Measurements from ENCODE around the genes GRIP2, FGD5 and CAPN7.

DNA sequence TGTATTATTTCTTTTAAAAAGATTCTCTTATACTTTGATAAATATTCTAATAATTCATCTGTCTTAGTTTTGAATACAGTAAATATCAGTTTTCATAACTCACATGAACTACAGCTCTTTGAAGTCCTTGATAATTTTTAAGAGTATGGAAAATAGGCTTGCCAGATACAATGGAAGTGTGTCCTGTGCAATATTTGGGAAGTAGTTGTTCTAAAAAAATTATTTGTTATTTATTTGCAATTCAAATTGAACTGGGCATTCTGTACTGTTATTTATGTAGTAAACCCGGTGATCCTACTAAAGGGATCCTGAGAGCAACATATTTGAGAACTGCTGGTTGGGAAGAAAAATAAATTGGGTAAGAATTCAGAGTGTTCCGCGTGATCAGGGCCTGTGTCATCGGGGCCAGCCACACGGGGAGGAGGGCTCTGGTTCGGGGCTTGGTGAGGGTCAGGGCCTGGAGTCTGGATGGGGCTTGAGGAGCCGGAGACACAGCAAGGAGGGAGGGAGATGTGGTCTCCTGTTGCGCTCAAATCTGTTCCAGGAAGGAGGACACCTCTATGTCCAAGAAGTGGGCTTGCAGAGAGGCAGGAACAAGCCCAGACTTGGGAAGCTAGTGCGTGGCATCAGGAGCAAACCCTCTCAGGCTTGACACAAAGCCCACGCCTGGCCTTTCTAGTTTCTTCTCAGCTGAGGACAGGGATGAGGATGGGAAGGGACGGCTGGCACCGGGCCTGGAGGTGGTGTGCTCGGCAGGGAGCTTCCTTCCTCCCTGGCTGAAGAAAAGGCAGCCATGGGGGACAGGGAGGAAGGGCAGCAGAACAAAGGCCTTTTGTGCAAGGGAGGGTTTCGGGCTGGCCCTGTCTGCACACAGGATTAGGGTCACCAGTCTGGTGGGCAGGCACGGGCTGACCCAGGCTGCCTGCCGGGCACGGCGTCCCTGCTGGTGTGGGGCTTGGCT lies 23.0 kb upstream of the FBLN2 start:
- PRO-cap, result no peak

DNA sequence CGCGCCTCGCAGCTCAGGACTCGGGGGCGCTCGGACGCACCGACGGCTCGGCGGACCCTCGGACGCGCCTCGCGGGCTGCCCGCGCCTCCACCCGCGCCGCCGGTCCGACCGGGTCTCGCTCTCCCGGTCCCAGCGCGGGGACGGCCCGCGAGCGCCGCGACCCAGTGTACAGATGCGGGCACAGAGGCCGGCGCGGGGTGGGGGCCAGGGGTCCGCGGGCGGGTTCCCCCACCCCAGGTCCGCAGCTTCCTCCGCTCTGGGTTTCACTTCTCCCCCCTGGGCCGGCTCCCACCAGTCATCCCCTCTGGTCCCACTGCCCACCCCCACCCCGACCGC lies 297 bp downstream of the FBLN2 start:
- PRO-cap, result no peak

DNA sequence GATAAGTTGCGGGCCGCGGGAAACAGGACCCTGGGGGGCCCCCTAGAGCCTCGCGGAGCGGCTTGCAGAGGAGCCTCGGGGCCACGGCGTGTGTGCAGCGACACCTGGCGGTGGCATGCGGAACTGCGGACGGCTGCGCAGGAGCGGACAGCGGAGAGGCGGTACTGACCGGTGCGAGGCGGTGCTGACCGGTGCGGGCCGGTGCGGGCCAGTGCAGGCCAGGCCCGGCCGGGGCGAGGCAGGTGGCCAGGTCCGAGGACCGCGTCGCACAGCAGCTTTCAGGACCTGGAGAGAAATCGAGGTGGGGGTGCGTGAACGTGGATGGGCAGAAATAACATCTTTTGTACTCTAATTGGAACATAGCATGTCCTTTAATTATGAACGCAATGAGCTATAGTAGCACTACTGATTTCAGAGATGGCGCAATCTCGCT lies 101.6 kb downstream of the FBLN2 start:
- PRO-cap, result no peak

DNA sequence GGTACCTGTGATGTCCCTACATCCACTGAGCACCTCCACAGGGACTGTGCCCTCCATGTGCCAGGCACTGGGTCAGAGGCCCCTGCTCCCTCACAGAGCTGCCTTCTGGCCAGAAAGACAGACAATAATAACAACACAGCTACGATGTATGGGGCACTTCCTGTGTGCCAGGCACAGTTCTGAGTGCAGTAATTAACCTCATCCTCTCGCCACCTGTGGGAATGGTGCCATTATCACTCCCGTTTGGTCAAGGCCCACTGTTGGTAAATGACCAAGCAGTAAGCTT lies 13.8 kb downstream of the WNT7A start:
- PRO-cap, result no peak

DNA sequence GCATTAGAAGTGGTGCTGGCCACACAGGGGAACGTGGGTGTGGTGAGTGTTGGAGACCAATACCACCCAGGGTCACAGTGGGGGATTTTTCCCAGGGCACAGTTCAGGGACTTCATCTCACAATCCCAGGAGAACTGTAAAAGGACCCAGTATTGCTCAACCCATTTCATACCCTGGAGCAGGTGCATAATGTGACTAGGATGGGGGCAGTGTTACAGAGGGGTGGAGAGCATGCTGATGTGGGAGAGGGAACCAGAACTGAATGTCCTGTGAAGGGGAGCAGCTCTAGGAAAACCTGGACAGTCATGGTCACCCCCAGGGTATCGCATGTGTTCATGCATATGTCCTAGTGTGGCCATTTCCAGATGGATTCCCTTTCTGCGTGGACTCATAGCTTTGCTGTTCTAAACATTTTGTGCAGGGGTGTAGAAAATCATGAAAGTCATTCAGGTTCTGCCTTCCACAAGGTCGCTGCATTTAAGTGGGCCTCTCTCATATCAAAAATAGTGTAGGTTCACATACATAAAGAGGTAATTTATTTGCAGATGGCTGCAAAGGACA lies 110.4 kb downstream of the LSM3 start:
- PRO-cap, result no peak

DNA sequence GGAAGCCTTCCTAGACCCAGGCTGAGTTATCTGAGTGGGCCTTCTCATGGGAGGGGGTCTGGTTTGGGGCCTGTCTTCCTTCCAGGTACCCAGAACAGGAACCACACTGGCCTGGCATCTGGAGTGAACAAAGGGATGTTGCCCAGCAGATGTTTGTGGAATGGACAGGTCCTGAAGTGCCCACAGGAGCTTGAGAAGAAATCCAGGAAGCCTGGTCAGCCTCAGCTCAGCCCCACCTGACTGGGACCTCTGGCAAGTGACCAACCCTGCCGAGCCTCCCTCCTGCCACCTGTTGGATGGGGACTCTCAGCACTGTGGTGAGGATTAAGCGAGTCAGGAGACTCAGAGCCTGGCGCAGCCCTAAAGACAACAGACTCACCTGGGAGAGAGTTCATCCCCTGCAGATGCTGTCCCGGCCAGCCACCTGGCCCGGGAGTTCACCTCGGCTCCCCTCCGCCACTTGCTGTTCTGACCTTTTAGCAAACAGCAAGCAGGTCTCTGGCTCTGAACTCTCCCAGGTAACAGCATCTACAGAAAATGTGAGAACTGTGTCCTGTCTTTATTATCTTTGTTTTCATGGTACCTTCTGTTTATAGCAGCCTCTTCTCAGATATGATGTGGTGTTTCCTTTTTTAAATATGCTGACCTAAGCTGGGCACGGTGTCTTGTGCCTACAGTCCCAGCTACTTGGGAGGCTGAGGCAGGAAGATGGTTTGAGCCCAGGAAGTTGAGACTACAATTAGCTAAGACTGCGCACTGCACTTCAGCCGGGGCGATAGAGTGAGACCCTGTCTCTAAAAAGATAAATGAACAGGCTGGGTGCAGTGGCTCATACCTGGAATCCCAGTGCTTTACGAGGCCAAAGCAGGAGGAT lies 32.6 kb upstream of the SLC6A6 start:
- PRO-cap, result bidirectional peak, plus-strand start at position 309 of the sequence, minus-strand start at position 242 of the sequence

DNA sequence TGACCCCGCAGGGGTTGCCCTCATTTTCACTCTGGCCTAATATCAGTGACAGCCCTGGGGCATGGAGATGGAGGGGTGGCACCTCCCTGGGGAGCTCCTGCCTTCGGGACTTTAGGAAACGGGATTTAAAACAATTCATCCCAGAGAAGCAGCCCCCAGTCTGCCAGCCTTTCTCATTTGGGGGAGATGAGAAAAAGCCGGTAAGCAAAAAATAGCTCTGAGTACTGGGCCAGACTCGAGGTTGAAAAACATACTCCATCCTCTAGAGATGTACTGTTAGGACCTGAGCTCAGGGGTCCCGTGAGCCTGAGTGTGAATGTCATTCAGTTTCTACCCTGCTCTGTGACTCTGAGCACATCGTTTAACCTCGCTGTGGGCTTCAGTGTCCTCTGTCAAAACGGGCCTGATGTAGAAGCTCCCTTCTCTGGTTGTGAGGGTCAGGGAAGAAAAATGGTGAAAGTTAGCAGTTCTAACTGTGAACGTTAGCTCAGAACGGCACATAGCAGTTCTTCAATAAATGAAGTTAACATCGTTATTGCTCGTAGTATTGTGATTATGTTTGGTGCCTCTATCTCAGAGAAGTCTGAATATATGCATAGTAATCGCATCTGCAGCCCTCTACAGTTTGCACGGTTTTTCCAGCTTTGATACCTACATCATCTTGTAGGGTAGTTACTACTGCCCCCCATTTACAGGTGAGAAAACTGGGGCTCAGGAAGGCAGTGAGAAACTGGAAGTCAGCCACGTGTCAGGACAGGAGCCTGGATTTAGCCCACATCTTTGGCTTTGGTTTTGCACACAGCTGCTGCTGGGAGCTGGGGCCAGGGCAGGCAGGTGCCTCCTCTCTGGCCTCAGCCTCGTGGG lies 18.9 kb downstream of the SLC6A6 start:
- PRO-cap, result no peak

- PRO-cap, result no peak
Measured at GRCh38 chr3:14429207-14429767, 26.9 kb downstream of the SLC6A6 start.

- PRO-cap, result no peak
Measured at GRCh38 chr3:14464860-14465443, 62.5 kb downstream of the SLC6A6 start.

DNA sequence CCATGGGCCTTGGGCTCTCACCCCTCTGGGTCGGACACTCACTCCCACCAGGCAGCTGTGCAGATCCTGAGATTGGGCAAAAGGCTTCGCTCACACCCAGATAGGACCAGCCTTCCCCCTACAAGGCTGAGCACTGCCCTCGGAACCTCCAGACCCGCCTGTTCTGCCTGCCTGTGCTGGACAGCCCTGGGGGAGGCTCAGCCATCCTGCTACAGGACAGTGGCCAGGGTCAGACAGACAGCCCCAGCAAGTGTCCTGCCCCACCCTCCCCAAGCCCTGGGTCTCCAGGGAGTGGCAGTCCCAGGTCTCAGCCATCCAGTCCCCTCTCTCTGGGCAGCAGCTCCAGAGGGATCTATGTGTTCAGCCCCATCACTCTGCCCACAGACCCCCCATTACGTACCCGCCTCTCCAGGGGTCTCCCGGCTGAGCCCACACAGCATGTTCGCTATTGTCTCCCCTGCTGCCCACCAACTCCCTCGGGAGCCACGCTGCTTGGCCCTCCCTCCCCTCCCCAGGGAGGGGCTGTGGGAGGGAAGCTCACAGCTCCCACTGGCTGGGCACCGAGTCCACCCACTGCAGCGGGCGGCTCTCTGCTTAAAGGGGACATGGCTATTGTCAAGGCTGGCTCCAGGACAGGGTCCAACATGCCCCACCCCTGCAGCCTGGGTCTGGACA lies at the start of gene GRIP2:
GRIP2 (minus strand) TSS at position 474 of the 675 bp plus-strand sequence.
- PRO-cap, result no peak

DNA sequence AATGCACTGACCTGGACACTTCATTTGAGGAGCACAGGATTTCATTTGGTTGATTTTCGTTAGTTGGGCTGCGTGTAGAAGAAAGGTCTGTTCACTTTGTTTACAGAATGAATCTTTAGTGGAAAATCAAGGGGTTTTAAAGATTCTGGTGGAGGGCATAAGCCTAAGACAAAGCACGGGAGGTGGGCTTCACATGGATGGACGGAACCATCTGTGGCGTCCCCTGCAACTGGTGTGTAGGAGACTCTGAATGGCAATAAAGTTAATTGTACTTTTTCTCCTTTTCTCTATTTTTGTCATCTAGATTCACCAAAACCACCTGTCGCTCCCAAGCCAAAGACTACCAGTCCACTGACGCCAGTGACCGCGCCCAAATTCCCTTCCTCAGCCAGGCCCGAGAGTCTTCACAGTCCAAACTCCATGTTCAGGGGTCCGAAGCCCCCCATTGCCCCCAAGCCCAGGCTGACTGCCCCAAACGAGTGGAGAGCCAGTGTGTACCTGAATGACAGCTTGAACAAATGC lies at the start of gene FGD5:
FGD5 (plus strand) TSS at position 311 of the 522 bp plus-strand sequence.
- PRO-cap, result no peak

DNA sequence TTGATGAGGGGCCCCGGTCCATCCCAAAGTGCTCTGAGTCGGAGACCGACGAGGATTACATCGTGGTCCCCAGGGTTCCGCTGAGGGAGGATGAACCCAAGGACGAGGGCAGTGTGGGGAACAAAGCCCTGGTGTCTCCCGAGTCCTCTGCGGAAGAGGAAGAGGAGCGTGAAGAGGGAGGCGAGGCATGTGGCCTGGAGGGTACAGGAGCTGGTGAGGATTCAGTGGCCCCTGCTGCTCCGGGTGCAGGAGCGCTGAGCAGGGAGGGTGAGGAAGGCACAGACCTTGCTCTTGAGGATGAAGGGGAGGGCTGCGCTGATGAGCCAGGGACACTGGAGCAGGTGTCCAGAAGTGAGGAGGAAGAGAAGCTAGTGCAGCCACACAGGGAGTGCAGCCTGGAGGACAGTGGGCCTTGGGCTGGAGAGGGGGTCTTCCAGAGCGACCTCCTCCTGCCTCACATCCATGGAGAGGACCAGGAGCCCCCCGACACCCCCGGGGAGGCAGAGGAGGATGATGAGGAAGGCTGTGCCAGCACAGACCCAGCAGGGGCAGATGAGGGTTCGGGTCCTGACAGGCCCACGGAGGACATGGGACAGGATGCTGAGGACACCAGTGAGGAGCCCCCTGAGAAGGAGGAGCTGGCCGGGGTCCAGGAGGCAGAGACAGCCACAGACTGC lies 584 bp downstream of the FGD5 start:
- PRO-cap, result no peak

DNA sequence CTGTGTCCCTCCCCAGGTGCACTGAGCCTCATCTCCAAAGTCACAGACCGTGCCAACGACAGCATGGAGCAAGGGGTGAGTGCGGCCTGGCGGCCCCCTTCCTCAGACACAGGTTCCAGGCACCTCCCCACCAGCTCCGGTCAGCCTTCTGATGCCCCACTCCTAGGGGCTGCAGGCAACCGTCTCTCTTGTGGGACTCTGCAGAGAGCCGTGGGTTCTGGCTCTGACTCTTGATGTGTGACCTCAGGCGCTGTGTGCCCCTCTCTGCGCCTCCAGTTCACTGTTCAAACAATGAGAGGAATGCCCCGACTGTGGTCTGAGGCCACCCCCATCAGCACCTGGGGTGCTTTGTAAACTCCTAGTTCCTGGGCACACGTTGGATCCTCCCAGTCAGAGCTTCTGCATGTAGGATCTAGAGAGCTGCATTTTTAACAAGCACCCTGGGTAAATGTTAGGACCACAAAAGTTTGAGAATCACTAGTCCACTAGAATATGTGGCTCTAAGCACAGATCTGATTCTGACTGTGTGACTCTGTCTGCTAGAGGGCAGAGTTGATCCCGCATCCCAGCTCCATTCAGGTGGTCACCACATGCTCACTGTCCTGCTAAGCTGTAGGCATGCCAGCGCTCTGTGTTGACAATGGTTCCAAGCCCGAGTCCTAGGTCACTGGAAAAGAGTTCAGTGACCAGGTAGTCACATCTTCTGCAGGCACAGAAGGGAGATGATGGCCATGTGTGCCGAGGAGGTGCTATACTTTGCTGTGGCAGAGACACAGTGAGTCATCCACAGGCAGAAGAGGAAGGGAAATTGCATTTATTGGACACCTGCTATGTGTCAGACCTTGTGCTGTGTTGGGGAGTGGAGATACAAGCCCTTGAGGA lies 46.2 kb upstream of the NR2C2 start:
- PRO-cap, result no peak

DNA sequence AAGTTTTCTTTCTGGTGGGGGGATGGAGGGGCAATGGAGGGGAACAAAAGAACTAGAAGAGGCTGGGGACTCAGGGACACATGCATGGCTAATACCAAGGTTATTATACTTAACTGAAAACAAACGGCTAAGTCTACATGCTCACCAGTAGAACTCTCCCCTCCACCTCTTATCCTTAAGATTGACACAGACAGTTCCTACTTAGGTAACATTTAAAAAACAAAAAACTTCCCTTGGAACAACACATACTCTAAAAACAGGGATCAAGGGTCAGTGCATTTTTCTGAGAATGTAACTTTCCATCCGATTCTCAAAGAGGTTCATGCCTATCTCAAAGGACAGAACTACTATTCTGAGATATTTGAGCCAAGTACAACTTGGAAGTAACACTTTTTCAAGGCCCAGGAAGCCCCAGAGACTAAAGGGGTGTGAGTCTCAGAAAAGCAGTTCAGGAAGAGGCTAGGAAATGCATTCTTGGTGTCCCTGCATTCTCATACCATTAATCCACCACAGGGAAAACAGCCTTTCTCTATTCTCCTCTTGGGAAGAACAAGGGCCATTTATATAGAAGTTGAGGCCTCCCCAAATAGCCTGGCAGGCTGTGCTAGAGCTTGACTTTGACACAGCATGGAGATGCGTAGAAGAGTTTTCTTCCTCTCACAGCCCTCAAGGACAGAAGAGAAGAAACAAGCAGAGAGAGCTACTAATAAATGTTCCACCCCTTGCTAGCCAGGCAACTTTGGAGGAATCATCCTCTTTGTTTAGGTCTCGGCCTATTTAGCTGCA lies 5.7 kb upstream of the NR2C2 start:
- PRO-cap, result no peak

DNA sequence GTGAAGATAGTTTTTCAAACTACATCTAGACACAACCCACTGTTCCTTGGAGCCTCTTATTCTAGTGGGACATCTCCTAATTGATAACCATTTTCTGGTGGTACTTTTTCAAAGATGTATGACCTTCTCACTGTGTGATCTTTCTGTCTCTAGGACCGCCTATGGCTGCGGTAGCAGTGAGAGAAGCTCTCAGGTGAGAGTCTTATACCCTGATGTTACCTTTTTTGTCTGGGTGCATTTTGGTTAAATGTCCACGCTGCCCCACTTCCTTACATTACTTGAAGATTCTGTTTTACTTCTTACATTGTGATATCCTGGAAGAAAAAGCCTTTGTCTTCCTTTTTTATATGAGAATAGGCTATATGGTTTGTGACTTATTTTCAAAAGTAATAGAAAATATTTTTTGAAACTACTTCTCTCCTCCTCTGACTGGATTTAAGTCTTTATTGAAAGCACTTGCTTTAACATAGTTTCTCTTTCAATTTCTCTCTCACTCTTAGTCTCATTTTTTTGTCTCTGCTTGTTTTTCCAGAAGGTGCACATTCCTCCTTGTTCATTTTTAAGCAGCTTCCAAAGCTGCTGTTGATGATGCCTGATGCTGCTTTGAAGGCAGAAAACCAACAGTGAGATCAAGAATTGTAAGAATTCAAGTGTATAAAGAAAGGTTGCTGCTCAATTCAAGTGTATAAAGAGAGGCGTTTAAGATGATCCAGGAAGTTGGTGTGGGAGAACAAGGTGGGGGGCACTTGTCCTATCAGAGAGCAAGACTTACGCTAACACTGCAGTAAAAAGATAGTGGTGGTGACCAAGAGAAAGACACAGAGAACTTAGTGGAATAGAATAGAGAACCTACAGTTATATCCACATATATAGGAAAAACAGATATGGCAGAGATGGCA lies 11.9 kb downstream of the NR2C2 start:
- PRO-cap, result no peak

GRCh38 chr3:15205716-15206931 lies at the start of gene CAPN7:
Gene CAPN7, plus strand, starts transcription at chr3:15206246.
- PRO-cap, result bidirectional peak, plus-strand start at chr3:15206246, minus-strand start at chr3:15206017; unidirectional peak, plus-strand start at chr3:15206432; bidirectional peak, plus-strand start at chr3:15206753, minus-strand start at chr3:15206709

GRCh38 chr3:15246510-15247734 lies 40.9 kb downstream of the CAPN7 start:
- PRO-cap, result no peak

DNA sequence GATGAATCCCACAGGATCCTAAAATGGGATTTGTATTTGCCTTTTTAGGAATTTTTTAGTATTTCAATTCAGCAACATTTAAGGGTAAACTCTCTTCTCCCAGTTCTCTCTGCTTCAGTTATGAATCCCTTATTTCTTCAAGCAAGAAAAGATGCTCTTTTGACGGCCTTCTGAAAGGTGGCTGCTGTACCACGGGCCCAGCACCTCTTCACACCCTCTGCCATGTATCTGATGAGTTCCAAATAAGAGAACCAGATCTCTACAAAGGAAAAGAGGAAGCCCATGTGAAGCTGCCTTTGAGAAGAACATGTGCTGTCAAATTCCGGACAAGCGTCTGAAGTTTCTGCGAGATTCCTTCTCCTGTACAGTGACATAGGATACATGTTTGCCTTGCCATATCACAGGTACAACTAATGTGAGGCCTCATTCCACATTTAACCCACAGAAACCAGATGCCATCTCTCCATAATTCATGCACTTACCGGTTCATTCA lies 59.2 kb downstream of the SH3BP5 start:
- PRO-cap, result no peak

- PRO-cap, result no peak
Measured at GRCh38 chr3:15277598-15278349, 54.6 kb downstream of the SH3BP5 start.

DNA sequence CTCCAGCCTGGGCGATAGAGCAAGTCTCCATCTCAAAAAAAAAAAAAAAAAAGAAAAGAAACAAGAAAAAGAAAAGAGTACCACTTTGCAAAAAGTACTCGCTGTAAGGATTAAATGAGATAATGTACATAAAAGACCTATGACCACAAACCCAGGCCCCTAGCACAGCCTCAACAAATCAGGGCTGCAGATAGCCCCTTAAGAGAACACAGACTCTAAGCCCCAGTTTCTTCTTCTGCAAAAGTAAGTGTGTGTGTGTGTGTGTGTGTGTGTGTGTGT lies 38.4 kb downstream of the SH3BP5 start:
- PRO-cap, result no peak

Measured in bile duct (tissue), 1 donor.